Vagina (tissue), 1 donor: ENCODE measurements around a stretch of chr1.

- PRO-cap: no peak
- RAMPAGE, long total RNA: no peak
Observed at GRCh38 chr1:59072142-59072602, 224.7 kb upstream of the FGGY start.

DNA sequence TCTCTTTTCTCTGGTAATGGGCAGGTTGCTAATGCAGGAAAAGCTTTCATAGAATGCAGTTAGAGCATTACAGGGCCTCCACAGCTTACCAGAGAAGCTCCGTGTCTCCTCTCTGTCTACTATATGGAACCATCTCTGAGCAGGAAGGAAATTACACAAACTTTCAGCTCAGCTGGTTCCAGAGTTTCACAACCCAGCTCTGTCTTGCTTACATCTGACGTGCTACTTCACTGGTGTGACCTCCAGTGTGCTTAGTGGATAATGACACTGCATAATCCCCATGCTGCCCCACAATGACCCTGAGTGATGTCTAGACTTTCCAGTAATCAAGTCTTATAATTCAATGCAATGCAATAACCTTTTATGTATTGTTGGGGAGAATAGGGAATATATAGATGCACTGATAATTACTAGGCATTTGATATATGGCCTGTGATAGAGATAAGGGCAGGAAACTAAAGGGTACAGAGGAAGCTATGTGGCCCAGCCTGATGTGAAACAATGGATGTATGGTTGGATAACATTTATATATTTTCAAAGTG, 4.2 kb upstream of the FGGY start:
- PRO-cap: unidirectional peak, minus-strand start at position 125 of the sequence
- RAMPAGE, long total RNA: no peak

DNA sequence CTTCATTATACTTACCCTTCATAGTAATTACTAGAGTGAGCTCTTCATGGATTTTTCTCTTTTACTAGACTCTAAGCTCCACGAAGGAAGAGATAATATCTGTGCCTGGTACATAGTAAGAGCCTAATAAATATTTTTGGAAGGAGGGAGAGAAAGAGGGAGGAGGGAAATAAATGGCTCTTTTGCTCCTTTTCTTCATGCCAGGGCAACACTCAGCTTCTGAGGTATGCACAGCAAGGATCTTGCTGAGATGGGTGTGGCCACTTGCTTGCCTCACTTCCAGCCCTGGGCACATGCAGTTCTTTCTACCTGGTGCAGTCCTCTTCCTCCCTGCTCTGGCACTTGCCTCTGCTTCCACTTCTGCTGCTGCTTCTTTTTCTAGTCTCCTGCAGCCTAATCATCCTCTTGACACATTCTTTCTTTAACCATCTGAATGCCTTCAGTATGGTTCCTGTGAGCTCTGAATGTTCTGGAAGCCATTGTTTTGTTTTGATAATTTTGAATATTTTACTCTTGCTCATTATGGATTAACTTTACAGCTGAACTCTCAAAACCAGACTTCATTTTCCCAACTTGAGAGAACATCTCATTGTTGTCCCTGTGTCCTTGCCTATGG, 148.2 kb downstream of the FGGY start:
- PRO-cap: no peak
- RAMPAGE, long total RNA: no peak

- PRO-cap: no peak
- RAMPAGE, long total RNA: no peak
Observed at GRCh38 chr1:59498814-59499063, 201.8 kb downstream of the FGGY start.

DNA sequence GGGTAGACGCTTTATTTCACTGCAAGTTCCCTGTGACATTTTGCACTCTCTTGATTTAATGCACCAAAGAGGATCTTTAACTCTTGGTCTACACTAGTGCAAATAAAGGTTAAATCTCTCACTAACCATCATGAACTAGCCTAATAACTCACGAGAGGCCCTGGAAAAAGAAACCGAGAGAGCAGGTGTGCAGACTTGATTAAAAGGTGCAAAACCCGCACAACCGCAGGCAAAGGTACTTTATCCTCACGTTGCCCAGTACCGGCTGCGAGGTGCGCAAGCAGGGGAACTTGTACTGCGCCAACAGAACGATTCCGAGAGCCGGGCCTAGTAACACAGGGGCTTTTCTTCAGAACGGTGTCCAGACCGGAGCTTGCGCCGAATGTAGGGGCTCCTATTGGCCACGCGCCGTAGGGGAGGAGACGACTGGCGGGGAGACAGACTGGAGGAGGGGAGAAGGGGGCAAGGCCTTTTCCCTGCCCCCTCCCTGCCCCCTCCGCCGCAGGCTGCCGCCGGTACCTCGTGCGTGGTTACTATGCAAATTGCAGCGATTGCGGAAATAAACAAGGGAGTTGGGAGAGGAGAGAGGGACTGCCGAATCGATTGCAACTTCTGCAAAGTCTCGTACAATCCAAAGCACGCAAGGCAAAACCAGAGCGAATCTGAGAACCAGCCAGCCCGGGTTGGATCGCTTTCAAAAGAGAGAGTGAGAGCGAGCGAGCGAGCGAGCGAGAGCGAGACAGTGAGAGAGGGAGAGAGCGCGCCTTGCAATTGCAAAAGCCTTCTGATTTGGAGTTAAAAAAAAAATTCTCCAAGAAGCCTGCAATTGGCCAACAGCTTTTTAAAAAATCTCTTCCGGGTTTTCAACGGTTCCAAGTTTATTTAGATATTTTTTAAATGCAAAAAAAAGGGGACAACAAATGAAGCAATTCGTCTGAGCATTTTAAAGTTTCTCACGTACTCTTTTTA, 5.4 kb upstream of the NFIA start:
- PRO-cap: bidirectional peak, plus-strand start at position 737 of the sequence, minus-strand start at position 744 of the sequence
- RAMPAGE, long total RNA: no peak

DNA sequence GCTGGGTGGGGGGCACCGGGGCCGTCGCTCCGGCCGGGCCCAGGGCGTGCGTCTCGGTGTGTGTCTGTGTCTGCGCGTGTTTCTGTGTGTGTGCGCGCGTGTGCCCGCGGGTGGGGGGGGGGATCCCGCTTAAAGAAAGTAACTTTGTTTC, 392 bp downstream of the NFIA start:
- PRO-cap: no peak
- RAMPAGE, long total RNA: no peak

DNA sequence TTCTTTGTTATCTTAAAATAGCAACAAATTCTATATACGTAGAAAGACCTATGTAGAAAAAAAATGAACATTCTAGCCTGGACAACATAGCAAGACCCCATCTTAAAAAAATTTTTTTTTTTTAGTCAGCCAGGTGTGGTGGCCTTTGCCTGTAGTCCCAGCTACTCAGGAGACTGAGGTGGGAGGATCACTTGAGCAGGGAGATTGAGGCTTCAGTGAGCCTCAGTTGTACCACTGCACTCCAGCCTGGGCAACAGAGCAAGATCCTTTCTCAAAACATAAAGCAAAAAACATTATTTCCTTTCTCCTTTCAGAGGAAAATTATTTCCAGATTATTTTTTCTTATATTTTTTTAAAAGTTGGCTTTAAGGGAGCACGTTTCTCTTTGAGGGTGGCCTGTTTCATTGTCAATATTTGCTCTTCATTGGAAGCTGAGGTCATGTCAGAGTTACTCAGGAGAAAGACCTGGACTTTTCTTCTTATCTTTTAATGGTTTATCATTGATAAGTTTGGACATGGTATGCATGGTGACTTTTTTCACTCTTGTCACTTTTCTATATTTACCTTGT, 31.9 kb downstream of the NFIA start:
- PRO-cap: no peak
- RAMPAGE, long total RNA: no peak

DNA sequence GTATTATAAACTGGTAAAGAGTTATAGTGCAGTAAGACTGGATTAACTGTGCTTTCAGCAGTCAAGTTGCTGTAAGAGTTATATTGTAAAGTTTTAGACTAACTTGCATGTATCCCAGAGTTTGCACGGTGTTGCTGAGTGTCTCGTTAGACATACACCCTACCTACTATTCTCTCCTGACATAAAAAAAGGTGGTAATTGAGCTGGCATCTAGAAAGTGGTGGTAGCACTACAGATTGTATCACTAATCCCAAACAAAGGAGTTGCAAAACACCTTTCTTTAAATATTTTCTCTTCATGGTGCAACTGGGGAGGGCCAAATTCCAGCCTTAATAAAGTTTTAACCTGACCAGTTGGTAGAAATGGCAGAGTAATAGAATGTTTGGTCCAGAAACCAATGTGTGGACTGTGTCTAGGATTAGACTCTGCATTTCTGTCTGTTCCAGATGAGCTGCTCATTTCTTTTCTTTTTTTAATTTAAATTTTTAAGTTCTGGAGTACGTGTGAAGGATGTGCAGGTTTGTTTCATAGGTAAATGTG, 40.0 kb downstream of the NFIA start:
- PRO-cap: no peak
- RAMPAGE, long total RNA: no peak

- PRO-cap: no peak
- RAMPAGE, long total RNA: no peak
Observed at GRCh38 chr1:61125472-61126403, 43.4 kb downstream of the NFIA start.

- PRO-cap: no peak
- RAMPAGE, long total RNA: no peak
Observed at GRCh38 chr1:61140212-61141426, 58.3 kb downstream of the NFIA start.

DNA sequence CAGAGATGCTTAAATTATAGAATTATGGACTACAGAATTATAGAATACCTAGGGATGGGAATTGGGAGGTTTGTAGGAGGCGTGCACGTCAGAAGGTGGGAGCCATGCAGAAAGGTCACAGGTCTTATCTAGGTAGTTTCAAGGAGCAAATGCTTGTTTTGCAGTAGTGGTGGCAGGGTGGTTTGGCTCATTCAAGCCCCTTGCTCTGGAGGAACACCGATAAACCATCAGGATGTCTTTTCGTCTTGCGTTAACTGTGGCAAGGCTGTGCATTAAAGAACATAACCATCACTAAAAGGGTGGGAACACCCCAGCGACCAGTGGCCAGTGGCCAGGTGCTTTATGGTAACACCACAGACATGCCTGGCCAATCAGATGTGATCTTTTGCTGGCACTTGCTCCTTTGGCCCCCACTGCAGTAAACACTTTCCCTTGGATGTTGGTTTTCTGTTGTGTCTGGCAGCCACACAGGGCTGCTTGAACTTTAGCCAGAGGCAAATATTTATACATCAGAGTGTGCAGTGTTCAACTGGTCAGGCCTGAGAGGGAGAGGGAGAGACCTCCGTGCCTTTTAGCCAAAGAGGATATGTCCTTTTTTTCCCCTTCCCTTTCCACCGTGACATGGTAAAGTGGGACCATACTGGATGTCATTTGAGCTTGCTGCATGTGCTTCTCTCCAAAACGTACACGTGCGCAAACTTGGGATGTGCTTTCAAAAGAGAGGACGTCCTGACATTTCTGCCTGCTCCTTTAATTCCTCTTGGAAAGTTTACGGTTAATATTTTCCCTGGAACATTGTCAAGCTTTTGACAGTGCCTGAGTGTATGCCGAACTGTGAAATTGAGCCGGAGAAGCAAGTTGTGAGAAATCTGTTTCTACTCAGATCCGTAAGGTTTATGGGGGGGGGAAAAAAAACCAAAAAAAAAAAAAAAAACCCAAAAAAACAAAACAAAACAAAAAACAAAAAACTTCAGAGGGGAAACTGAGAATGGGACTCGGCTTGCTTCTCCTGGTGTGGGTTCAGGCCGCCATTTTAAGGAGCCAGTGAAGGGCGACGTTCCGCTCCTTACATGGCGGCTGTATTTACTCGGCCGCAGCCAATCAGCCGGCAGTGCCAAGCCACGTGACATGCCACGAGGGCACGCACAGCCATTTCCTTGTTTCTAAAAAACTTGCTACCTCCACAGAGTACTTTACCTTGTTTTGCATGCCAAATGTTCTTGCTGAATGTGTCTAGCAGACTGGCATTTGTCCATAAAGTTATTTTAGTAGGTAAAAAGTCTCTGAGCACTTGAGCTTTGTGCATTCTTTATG, 101.3 kb downstream of the NFIA start:
- PRO-cap: bidirectional peak, plus-strand start at position 1,166 of the sequence, minus-strand start at position 1,035 of the sequence
- RAMPAGE, long total RNA: no peak

- PRO-cap: no peak
- RAMPAGE, long total RNA: no peak
Observed at GRCh38 chr1:61241726-61242500, 159.6 kb downstream of the NFIA start.

DNA sequence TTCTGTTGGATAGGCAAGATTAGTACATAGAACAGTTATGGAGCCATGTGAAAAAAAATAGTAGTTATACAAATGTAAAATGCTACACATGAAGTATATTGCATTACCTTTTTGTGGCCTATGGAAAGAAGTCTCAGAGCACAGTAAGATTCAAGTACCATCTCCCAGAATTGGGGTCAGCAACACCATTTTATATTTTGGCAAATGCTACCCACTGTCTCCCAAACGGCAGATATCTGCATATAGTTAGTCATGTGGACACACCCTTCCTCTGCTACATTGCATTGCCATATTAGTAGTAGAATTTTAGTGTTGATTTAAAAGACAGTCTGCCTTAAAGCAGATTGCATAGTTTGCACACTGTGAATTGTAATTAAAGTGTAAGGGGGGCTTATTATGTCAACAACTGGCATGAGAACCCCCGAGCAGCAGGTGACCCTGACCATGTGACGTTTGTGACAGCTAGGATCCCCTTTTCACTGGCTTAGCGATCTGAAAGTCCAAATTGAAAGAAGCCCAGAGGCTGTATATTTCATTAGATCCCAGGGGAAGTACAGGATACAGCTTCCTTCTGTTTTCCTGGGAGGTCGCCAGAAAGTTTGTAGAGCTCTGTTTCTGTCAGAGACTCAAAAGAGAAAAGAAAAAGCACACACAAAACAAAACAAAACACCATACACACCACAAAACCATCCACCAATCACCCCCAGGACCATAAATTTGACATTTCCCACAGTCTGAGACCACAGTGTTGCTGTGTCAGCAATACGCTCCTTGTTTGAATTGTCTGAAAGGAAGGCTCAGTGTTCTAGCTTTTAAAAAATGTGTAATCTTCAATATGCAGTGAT, 172.4 kb downstream of the NFIA start:
- PRO-cap: no peak
- RAMPAGE, long total RNA: no peak

GRCh38 chr1:61280397-61280928, 198.1 kb downstream of the NFIA start:
- PRO-cap: no peak
- RAMPAGE, long total RNA: no peak

DNA sequence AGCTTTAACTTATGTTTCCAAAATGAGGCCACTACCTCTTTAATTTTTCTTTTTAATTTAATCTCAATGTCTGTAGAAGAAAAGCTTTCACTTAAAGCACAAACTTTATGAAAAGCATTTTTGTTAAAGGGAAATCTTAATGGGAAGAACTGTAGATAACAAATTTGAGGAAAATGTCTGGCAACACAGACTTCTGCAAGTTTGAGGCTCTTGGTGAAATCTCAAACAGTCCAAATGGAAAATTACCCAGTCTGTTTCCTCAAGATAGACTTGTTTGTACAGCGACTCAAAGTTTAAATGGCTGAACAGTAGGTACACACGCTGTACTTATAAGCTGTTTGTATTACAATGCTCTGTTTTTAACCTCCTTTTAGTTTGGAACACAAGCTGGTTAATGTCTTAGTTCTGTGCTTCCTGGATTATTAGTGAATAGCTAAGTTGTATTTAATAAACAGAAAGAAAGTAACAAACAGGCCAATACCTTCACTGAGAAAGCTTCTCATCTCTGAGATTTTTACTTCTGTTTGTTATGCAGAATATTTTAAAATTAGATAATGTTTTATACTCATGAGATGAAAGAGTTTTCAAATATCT, 217.1 kb downstream of the NFIA start:
- PRO-cap: no peak
- RAMPAGE, long total RNA: no peak

GRCh38 chr1:61334964-61335377, 252.6 kb downstream of the NFIA start:
- PRO-cap: no peak
- RAMPAGE, long total RNA: no peak

- PRO-cap: no peak
- RAMPAGE, long total RNA: no peak
Observed at GRCh38 chr1:61337837-61339009, 255.9 kb downstream of the NFIA start.

GRCh38 chr1:61420753-61421259, 304.1 kb downstream of the TM2D1 start:
- PRO-cap: no peak
- RAMPAGE, long total RNA: no peak

DNA sequence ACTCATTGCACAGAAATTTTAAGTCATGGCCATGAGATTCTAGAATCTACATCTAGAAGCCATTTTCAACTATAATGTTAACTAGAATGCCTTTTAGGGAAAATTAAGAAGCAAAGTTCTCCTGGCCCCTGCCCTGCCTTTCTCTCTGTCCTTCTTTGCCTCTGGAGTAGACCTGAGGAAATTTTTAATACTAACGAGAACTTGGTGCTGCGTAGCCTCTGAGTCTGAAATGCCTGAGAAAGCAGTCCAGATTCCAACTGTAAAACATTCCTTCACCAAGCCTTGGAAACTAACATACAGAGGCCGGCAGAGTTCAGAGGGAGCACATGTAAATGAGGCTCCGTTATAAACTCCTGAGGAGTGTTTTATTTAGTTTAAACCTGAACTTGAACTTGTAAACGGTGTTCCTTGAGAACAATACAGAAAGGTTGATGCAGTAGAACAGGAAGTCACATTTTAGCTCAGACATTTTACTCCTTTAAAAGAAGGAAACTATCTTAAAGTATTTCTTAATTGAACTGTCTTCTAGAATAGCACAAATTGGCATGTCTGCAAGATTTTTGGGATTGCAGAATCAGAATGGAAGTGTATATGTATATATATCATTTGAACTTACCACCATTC, 280.7 kb downstream of the TM2D1 start:
- PRO-cap: no peak
- RAMPAGE, long total RNA: no peak

DNA sequence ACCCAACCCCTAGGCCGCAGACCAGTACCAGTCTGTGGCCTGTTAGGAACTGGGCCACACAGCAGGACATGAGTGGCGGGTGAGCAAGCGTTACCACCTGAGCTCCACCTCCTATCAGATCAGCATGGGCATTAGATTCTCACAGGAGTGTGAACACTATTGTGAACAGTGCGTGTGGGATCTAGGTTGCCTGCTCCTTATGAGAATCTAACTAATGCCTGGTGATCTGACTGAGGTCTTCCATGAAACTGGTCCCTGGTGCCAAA, 208.7 kb downstream of the TM2D1 start:
- PRO-cap: no peak
- RAMPAGE, long total RNA: no peak